Skeletal muscle cell (primary cell): ENCODE data around the genes ATR and PLSCR4.

DNA sequence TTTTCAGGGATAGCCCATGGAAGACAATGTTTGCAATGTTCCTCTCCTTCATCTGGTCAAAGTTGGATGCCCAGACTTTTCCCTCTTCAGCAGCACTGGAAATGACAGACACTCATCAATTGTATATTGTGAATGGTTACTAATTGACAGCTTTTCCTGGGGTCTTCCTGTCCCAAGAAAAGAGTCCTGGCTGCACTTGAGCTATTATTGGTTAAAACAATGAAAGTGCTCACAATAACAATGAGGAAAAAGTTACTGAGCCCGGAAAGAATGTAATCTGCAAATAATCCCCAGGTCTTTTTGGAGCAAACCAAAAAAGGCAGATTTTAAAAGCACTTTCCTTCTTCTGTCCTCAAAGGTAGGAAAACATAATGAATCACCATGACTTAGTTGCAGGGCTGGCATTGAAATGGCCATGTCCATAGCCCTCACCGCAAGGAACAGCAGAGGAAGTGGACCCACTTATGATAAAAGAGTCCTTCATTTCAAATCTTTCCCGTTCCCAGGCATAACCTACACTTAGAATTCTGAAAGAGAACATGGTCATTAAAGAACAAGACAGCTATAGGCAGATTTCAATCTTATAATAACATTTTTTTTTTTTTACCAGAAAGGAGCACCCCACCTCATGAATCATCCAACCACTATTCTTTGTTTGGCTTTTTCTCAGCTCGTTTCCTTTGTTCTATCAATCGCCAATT lies 35.6 kb upstream of the ATP1B3 start:
- RRBS = no CpG with 5 or more reads among the region's 5 CpGs

- RRBS = no CpG with 5 or more reads among the region's 5 CpGs
Measured at GRCh38 chr3:141859712-141860274, 16.6 kb upstream of the ATP1B3 start.

DNA sequence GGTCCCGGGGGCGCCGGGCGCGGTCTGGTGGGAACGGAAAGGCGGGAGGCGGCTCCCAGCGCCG lies 337 bp downstream of the ATP1B3 start:
- RRBS = 1% methylated on average over 8 of the region's 10 CpGs

- RRBS = no CpG with 5 or more reads among the region's 2 CpGs
Measured at GRCh38 chr3:141896266-141897225, 20.1 kb downstream of the ATP1B3 start.

DNA sequence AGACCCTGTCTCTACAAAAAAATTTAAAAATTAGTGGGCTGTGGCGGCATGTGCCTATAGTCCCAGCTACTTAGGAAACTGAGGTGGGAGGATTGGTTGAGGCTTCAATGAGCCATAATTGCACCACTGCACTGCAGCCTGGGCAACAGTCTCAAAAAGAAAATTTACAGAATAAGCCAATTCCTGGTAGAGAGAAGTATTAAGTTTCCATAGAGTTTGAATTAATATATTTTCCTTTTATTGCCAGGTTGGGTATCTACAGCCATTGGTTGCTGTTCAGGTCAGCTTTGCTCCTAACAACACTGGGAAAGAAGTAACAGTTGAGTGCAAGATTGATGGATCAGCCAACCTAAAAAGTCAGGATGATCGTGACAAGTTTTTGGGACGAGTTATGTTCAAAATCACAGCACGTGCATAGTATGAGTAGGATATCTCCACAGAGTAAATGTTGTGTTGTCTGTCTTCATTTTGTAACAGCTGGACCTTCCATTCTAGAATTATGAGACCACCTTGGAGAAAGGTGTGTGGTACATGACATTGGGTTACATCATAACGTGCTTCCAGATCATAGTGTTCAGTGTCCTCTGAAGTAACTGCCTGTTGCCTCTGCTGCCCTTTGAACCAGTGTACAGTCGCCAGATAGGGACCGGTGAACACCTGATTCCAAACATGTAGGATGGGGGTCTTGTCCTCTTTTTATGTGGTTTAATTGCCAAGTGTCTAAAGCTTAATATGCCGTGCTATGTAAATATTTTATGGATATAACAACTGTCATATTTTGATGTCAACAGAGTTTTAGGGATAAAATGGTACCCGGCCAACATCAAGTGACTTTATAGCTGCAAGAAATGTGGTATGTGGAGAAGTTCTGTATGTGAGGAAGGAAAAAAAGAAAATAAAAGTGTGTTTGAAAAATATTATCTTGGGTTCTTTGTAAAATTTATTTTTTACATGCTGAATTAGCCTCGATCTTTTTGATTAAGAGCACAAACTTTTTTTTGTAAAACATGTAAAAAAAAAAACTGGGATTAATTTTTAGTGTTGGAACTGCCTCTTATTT lies 49.2 kb downstream of the ATP1B3 start:
- RRBS = no CpG with 5 or more reads among the region's 10 CpGs

DNA sequence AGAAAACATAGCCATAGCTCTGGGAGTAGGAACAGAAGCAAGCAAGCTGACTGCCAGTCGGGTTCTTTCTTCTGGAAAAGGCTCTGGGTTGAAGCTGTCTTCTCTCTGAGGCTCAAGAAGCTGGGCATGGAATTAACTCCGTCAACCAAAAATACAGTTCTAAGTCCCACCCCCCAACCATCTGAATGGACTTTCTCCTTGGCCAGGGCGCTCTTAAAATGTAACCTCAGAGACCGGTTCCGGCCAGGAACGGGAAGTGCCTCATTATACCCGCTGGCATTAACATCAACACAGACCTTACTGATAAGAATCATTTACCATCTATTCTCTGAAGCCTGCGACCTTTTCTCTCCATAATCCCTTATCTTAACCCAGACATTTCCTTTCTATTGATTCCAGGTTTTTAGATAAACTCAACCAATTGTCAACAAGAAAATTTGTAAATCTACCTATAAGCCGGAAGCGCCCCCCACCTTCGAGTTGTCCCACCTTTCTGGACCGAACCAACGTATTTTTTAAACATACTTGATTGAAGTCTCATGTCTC lies 64.7 kb downstream of the ATP1B3 start:
- RRBS = no CpG with 5 or more reads among the region's 13 CpGs

GRCh38 chr3:142088146-142088885 lies 61.0 kb downstream of the TFDP2 start:
- RRBS = no CpG with 5 or more reads among the region's 11 CpGs

GRCh38 chr3:142577905-142579141 lies at the start of gene ATR:
Gene ATR, minus strand, starts transcription at chr3:142578733.
- RRBS = 1% methylated on average over 21 of the region's 71 CpGs

DNA sequence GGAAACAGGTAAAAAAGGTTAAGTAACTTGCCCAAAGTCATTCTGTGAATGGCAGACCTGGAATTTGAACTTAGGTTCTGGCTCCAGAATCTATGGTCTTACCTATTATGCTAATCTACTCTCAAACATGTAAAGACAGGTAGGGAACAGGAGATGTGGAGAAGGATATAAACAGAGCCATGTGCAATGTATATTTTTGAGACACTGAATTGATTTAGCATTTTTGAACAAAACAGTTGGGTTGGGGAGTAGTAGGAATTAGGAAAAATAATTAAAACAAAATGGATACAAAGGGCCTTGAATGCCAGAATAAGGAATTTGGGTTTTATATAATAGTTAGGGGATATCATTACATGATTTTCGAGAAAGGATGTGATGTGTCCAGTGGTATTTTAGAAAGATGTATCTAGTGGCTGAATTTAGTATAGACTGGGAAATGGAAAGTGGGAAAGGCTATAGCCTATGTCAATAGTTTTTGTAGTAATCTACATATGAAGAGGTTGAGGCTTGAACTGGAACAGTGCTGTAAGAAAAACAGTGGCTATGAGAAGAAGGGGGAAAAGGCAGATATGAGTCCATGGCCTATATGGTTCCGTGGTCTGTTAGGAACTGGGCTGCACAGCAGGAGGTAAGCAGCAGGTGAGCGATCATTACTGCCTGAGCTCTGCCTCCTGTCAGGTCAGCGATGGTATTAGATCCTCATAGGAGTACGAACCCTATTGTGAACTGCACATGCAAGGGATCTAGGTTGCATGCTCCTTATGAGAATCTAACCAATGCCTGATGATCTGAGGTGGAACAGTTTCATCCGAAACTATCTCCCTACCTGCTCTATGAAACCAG lies 15.7 kb downstream of the TRPC1 start:
- RRBS = no CpG with 5 or more reads among the region's 6 CpGs

DNA sequence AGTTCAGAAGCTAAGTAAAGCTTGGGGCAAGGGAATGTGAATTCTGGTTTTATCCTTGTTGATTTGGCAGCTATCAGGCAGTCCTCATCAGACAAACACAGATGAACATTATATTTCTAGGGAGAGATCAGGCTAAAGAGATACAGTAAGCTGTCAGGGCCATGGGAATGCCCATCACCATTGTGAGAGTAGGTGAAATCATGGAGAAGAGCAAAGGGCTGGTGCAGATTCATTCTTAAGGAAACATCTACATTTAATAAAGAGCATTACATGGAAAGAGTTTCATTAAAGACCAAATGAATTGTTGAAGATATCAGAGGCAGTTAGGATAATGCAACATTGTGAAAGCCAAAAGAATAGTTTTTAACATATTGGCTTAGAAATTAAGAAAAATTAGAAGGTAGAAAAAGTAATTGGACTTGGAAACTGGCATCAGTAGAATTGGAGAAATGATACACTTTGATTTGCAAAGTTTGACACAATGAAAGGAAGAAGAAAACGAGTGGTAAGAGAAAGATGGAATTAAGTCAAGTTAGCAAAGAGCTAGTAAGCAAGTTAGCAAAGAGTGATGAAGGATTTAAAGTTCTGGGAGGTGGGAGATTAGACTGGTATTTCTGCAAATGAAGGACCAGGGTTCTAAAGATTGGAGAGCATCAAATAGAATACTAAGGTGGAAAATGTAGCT lies 16.6 kb downstream of the TRPC1 start:
- RRBS = no CpG with 5 or more reads among the region's 1 CpG

- RRBS = no CpG with 5 or more reads among the region's 8 CpGs
Measured at GRCh38 chr3:142820945-142821236, 68.0 kb downstream of the PCOLCE2 start.

GRCh38 chr3:142888172-142888479 lies 757 bp downstream of the PCOLCE2 start:
- RRBS = 11% methylated on average over 3 of the region's 14 CpGs

DNA sequence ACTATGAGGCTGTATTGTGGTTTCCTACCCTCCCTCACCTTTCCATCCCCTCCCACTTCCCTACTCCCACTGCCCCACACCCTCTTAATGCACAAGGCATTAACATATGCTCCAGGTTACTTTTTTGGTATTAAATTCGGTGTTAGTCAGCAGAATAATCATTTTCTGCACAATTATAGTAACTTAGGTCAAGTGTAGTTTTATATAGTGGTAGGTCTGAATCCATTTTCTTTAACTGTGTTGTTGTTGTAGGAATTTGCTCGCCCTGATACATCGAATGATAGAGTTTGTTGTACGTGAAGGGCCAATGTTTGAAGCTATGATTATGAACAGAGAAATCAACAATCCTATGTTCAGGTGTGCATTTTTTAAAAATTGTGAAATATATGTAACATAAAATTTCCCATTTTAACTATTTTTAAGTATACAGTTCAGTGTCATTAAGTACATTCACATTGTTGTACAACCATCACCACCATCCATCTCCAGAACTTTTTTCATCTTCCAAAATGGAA lies 25.6 kb downstream of the U2SURP start:
- RRBS = no CpG with 5 or more reads among the region's 4 CpGs

- RRBS = no CpG with 5 or more reads among the region's 6 CpGs
Measured at GRCh38 chr3:143517605-143517996, 330.7 kb downstream of the SLC9A9 start.

GRCh38 chr3:143517997-143518510 lies 330.2 kb downstream of the SLC9A9 start:
- RRBS = no CpG with 5 or more reads among the region's 13 CpGs

- RRBS = no CpG with 5 or more reads among the region's 7 CpGs
Measured at GRCh38 chr3:146156129-146157372, 4.4 kb downstream of the PLOD2 start.

GRCh38 chr3:146250411-146251496 lies at the start of gene PLSCR4:
Gene PLSCR4, minus strand, starts transcription at chr3:146251105.
- RRBS = 1% methylated on average over 21 of the region's 81 CpGs

GRCh38 chr3:147370895-147371832 lies 35.2 kb downstream of the ZIC4 start:
- RRBS = no CpG with 5 or more reads among the region's 21 CpGs

DNA sequence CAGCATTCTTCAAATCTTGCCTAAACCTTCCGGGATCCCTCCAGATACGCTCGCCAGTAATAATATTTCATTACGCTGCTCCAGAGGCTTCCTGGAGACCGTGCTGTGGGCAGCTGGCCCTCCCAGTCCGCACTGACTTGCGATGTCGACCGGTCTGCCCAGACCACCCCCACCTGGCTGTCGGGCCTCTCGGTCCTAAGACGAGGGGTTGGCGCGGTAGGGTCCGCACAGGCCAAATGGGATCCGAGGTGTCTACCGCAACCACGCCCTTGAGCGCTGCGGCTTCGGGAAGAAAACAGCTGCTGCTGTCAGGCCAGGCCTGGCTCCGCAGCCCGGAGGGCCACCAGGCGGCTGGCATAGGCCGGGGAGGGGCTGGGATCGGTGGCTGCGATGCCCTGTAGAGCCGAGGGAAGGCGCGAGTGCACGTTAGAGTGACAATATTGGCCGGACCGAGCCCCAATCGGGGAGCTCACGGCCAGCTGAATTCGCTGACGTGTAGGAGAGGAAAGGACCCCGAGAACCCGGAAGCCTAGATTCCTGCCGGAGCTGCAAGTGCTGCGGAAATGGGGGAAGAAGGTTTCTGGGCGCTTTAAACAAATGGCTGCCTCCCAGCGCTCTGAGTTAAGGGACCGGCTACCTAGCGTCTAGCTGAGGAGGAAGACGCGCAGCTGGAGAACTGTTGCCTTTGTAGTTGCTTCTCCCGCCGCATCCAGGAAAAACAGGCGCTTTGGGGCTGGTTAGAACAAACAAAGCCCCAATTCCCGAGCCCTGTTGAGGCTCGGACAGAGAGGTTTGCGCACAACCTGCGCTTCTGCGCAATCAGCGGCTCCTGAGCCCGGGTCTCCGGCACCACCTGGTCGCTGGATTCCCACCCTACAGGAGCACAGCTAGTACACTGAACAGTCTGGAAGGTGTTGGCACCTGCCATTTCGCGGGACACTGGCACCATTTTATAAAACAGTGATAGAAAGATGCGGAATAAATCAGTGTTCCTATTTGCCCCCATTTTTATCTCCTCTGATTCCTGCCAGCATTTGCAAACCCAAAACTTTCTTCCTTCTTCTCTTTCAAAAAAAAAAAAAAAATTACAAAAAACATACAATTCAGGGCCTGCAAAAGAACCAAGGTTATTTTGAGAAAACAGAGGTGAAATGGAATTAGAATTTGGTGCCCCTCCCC lies 14.0 kb downstream of the ZIC4 start:
- RRBS = under 1% methylated on average over 21 of the region's 62 CpGs

DNA sequence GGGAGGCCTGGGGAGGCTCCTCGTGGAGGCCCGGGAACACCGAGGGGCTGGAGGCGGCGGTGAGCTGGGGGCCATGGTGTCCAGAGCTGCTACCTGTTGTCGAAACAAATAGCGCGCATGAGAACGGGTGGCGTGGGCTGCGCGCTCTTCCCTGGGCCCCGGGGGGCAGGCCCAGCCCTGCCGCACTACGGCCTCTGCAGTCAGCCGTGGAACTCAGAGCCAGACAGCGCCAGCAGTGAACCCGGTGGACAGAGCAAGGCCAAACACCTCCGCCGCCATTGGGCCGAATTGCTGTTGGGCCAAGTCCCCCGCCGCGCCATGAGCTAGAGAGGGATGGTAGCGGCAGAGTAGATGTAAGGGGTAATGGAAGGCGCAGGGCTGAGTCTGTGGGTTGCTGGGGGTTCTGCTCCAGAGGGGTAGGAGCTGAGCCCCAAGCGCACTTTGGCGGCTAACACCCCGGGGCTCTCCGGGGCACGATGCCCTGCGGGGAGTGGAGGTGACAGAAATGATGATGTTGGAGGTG lies 9.9 kb downstream of the ZIC4 start:
- RRBS = 17% methylated on average over 5 of the region's 32 CpGs